ENCODE data around the genes OST4, KHK and DNAJC5G.

DNA sequence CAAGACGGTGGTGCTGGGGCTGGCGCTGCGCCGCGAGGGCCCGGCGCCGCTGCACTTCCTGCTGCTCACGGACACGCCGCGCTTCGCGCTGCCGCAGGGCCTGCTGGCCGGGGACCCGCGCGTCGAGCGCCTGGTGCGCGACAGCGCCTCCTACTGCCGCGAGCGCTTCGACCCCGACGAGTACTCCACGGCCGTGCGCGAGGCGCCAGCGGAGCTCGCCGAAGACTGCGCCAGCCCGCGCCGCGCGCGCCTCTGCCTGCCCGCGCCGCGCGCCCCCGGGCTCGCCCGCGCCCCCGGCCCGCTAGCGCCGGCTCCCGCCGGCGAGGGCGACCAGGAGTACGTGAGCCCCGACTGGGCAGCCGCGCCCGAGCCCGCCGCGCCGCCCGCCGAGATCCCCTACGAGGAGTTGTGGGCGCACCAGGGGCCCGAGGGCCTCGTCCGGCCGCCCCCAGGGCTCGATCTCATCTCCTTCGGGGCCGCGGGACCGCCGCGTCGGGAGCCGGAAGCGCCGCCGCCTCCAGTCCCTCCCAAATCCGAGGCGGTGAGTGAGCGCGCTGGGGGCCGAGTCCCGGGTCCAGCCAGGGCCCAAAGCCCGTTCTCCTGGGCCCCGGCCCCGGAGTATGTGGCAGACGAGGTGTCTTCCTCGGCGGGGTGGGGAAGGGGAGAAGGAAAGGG, 12.0 kb downstream of the GAREM2 start:
- PRO-cap = bidirectional peak, plus-strand start at position 221 of the sequence, minus-strand start at position 60 of the sequence; unidirectional peak, plus-strand start at position 530 of the sequence

GRCh38 chr2:26194170-26194974, 21.5 kb downstream of the GAREM2 start:
- PRO-cap = no peak

DNA sequence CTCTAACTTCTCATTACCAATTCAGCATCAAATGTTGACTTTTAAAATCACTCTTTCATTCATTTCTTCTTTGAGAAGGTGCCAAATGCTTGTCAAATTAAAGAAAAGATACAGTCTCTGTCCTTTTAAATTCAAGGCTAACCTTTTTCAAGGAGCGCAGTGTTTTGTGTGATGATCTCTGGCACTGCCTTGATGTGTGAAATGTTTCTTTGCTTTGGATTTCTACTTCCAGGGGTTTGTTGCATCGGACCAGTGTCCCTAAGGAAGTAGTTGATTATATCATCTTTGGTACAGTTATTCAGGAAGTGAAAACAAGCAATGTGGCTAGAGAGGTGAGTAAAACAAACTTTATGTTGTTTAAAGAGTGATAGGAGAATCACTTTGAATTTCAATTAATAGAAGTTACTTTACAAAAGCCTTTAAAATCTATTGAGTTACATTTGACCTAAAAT, 28.7 kb downstream of the HADHB start:
- PRO-cap = no peak

- PRO-cap = no peak
Observed at GRCh38 chr2:26273871-26274770, 29.4 kb downstream of the HADHB start.

GRCh38 chr2:26300227-26300892, 45.6 kb upstream of the SELENOI start:
- PRO-cap = no peak

DNA sequence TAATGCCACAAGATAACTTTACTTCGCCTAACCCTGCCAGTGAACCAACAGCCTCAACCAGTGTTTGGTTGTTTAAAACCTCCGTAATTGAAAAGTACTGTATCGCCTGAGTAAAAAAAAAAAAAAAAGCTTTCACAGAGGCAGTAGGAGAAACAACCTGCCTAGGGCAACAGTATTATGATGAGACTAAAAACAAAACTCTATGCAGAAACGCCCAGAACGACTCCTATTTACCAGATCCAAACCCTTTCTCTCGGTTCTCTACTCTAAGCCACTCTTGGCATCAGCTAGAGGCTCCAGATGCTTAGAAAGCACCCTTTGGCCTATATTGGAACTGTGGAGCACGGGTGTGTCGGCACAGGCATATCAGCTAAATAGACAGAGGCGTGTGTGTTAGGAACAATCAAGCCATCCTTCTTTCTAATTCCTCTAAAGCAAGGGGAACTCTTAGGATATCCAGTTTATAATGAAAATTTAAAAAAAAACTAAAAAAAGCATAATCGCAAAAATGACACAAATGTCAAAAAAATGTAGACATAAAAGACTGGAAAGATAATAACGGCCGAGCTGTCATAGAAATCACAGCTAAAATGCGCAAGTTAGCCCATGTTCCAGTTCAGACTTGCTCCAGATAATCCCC, 40.8 kb upstream of the SELENOI start:
- PRO-cap = no peak

- PRO-cap = no peak
Observed at GRCh38 chr2:26311245-26311607, 34.7 kb upstream of the SELENOI start.

DNA sequence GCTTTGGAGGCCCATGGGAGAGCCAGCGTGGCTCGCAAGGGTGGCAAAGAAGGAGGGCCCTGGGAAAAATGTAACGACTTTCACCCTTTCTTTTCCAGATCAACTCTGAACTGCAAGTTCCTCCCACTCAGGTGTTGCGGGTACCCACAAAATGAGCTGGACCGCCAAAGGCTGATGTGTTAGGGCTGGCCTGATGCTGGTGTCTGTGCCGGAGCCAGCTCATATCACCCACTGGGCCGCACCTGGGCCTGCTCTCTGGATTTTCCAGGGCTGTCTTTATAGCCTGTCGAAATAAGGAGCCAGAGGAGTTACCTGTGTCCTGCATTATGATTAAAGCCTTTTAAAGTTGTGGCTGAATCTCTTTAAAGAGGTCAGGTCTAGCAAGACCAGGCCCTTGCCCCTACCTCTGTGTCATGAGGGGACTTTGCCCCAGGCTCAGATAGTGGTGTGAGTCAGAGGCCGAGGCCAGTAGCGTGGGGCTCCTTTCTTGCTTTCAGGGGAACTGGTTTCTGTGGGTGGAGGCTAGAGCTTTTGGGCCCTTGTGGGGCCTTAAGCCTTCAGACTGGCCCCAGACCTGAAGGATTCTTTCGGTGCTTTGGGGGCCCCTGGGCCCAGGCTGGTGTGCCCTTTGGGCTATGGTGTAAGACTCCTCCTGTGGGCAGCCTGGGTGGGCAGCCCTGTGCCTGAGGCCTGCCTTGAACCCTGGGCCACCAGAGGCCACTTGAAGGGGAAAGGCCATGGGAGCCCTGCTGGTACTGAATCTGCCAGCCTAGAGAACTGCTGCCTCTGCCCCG, 54.8 kb downstream of the DRC1 start:
- PRO-cap = no peak

GRCh38 chr2:26685957-26687080, 6.2 kb upstream of the KCNK3 start:
- PRO-cap = no peak

DNA sequence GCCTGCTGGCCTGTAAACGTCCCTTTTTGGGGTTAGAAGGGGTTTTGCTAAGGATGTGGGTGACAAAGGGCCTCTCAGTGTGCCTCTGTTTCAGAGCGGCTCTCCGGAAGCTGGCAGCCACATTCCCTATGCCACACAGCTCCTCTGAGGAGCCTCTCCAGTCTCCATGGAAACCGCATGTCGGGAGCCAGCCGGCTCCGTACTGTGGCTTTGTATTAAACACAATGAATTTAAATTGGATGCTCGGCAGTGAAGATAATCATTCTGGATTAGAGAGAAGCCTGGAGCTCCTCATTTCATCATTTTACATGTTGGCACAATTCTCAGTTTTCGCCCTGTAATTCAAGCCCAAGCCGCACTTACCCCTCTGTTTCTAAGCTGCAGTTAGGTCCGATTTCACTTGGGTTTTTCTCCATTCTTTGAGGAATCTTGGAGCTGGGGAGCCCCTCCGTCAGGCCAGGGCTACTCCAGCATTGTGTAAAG, 57.9 kb upstream of the MAPRE3 start:
- PRO-cap = no peak

- PRO-cap = no peak
Observed at GRCh38 chr2:26991609-26992178, 21.3 kb downstream of the MAPRE3 start.

- PRO-cap = no peak
Observed at GRCh38 chr2:27018124-27018551, 14.6 kb upstream of the TMEM214 start.

DNA sequence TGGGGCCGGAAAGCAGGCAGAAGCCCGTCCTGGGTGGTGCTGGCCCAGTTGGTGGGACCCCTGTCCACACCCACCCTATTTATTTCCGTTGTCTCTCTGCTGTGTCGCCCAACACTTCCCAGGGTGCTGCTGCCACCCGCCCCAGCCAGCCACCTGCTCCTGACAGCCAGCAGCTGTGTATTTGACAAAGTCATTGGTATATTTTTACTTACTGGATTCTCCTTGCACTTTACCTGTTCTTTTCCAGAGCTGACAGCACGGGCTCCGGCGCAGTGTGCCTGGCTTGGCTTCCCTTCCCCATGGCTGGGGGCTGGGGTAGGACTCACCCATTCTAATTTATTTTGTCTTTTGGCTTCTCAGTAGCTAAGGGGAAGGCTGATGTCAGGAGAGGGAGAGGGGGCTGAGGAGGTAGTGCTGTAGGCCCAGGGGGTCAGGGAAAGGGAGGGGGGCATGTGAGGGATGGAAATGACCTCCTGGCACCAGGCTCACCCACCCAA, 6.2 kb upstream of the TMEM214 start:
- PRO-cap = no peak

GRCh38 chr2:27058519-27058718, 7.0 kb downstream of the AGBL5 start:
- PRO-cap = no peak

- PRO-cap = bidirectional peak, plus-strand start at chr2:27071884, minus-strand start at chr2:27071650
Observed at GRCh38 chr2:27071547-27071968, at the start of gene OST4. OST4 (minus strand) TSS chr2:27071654.

DNA sequence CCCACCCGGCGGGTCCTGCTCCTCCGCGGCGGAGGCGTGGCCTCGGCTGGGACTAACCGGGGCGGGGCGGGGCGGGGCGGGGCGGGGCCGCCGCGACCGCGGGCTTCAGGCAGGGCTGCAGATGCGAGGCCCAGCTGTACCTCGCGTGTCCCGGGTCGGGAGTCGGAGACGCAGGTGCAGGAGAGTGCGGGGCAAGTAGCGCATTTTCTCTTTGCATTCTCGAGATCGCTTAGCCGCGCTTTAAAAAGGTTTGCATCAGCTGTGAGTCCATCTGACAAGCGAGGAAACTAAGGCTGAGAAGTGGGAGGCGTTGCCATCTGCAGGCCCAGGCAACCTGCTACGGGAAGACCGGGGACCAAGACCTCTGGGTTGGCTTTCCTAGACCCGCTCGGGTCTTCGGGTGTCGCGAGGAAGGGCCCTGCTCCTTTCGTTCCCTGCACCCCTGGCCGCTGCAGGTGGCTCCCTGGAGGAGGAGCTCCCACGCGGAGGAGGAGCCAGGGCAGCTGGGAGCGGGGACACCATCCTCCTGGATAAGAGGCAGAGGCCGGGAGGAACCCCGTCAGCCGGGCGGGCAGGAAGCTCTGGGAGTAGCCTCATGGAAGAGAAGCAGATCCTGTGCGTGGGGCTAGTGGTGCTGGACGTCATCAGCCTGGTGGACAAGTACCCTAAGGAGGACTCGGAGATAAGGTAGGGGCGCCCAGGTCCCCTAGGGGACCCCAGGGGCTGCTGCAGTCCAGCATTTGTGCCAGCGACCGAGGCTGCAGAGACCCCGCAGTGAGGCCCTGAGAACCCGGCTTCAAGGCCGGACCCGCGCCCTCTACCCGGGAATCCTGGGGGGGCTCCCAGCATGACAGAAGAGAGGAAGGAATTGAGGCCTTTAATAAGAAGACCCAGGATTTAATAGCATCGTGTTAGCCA, at the start of gene KHK:
TSS of gene KHK (plus strand) at position 108 of the 918 bp plus-strand sequence.
- PRO-cap = bidirectional peak, plus-strand start at position 152 of the sequence, minus-strand start outside the sequence; unidirectional peak, plus-strand start at position 562 of the sequence

GRCh38 chr2:27274920-27275595, at the start of gene DNAJC5G:
DNAJC5G (plus strand) TSS chr2:27275433.
- PRO-cap = no peak

DNA sequence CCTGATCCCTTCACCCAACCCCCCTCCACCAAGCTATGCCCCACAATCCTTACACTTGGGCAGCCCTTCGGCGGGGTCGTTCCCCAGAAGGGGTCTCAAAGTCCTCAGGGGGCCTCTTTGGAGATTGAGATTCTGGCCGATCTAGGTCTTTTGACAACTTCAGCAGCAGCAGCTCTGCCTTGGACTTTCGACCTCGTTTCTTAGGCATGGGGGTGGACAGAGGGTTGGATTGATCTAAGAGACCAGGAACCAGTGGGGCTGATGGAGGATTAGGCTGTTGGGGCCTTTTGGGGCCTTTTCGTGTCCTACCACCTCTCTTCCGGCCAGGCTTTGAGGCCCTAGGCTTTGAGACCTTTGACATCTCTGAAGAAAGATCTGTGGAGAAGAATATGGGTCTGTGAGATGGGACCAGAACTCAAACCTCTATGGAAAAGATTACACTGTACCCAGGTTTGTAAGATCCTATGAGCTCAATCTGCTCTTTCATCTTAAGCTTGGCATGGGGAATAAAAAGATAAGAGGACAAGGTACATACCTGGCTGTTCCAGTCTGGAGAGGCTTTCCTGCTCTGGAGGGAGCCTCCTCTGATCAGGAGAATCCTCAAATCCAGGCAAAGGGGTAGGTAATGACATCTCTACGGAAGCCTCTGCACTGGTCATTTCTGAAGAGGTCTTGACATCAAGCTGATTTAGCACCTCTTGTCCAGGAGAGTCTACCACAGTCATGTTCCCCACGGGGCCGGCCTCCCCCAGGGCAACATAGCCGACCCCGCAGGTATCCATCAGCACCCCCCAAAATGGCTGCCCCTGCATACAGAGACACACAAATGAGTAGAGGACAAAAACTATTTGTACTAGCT, 13.6 kb downstream of the GTF3C2 start:
- PRO-cap = no peak

GRCh38 chr2:27378638-27379595, 1.6 kb downstream of the ZNF513 start:
- PRO-cap = no peak

GRCh38 chr2:27408232-27408587, 1.2 kb downstream of the PPM1G start:
- PRO-cap = no peak

All from anterior vena cava (tissue), 1 donor.